Cardiac septum (tissue), 1 donor: ENCODE measurements around a stretch of chr12.

DNA sequence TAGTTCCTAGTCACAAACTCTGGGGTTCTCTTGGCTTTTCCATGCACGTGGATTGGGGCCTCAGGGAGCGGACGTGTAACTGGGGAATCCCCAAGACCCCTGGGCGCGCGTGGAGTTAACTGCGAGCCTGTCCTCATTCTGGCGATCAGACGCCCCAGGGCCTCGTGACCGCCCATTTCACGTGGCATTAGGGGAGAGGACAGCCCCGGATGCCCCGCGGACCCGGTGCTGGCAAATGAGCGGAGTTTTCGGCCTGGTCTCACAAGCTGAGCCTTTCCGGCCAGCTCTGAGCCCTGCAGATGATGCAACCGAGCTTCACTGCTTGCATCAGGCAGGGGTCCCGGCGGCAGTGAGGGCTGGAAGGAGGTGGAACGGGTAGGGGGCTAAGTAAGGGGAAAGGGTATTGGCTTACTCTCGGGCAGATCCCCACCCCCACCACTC is 379 bp downstream of the SHMT2 start:
- PRO-cap, result bidirectional peak, plus-strand start at position 264 of the sequence, minus-strand start at position 140 of the sequence

- PRO-cap, result bidirectional peak, plus-strand start at chr12:57242578, minus-strand start at chr12:57242441
These were observed 5.4 kb upstream of the NDUFA4L2 start for GRCh38 chr12:57242017-57242991.

DNA sequence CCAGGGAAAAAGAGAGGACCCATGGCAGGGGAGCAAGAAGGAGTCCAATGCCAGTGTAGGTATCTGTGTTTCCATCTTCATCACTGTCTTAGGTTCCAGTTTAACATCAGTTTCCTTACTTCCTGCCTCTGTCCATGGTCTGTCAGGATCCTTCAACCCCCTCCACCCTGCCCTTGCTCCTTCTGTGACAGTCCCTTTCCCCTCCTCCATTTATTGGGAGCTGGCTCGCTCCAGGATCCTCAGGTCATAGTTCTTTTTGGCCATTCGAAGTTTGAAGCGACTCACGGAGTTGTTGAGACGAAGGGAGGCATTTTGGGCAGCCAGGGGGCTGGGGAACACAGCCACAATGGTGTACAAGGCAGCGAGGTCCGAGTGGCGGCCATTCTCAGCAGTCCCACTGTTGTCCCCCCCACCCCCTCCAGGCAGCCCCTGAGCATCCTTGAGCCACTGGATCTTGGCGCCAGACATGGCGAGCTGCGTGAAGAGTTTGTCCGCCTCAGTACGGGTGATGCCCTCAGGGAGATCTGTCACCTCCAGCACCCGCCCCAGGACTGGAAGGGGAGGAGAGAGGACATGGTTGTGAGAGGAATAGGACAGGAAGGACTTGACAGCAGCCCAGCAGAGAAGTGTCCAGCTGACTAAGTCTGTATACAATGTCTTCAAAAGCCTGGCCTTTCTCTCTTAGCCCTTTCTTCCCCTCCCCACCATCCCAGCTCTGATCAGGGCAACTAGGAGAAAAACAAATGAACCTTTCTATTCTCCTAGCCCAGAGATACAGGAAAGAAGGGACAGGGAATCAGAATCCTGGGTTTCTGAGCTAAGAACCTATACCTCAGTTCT is 3.8 kb upstream of the STAC3 start:
- PRO-cap, result no peak

DNA sequence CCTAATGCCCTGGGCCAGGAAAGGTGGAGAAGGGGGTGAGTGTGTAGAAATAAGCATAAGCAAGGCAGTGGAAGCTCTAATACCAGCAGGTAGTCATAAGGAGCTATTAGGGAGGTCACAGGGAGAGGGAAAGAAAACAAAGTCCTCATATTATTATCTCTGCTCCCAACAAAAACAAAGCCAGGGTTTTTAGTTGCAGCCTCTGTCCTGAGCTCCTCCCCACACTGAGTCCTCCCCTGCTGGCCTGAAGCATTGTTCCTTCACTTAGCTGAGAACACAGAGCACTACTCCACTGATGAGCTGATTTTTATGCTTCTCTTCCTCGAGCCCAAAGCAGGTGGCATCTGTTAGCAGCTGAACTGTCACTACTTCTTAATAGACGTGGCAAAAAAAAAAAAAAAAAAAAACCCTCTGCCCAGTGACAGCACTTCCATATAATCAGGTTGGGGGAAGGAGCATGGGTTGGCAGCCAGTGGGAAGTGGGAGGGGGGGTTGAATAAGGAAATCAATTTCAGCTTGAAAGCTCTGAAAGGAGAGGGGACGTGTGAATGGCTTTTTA is 10.5 kb upstream of the STAC3 start:
- PRO-cap, result bidirectional peak, plus-strand start at position 222 of the sequence, minus-strand start at position 226 of the sequence; unidirectional peak, minus-strand start at position 346 of the sequence

DNA sequence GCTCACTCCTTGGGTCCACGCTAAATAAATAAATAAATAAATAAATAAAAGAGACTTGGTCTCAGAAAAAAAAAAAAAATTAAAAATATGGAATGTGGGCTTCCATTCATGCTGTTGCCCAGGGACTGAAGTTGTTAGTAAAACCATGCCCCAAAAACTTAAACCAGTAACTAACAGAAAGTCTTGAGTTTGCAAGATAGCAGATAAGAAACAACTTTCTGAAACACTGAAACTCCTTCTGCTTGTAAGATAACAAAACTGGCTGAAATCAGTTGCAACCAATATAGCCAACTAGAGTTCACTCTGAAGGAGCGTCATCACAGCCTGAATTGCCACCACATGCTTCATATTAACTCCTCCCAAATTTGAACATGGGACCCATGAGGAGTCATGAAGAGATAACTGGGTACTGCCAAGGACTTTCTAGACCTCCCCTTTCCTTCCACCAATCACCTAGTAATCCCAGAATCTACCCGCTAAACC is 53.7 kb downstream of the R3HDM2 start:
- PRO-cap, result no peak

DNA sequence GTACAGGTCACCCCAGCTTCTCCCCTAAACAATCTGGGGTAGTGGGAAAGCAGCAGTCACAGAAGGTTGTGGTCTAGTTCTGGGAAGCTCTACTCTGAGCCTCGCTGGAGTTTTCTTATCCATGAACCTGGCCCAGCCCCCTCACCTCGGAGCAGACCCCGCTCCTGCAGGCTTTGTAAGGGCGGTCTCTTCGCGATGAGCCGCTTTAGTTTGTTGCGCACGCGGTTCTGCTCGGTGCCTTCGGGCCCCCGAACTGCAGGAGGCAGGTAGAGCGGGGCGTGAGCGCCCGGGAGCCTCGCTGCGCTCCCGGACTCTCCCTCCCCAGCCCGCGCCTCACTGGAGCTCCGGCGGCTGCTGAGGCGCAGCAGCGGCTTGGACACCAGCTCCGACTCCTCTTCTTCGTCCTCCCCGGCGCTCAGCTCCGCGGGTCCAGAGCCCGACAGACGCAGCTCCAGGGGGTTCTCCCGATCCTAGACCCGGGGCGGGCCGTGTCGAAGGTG is 4.5 kb downstream of the ARHGAP9 start:
- PRO-cap, result no peak

GRCh38 chr12:57519770-57520355 is 451 bp downstream of the DDIT3 start:
- PRO-cap, result no peak

DNA sequence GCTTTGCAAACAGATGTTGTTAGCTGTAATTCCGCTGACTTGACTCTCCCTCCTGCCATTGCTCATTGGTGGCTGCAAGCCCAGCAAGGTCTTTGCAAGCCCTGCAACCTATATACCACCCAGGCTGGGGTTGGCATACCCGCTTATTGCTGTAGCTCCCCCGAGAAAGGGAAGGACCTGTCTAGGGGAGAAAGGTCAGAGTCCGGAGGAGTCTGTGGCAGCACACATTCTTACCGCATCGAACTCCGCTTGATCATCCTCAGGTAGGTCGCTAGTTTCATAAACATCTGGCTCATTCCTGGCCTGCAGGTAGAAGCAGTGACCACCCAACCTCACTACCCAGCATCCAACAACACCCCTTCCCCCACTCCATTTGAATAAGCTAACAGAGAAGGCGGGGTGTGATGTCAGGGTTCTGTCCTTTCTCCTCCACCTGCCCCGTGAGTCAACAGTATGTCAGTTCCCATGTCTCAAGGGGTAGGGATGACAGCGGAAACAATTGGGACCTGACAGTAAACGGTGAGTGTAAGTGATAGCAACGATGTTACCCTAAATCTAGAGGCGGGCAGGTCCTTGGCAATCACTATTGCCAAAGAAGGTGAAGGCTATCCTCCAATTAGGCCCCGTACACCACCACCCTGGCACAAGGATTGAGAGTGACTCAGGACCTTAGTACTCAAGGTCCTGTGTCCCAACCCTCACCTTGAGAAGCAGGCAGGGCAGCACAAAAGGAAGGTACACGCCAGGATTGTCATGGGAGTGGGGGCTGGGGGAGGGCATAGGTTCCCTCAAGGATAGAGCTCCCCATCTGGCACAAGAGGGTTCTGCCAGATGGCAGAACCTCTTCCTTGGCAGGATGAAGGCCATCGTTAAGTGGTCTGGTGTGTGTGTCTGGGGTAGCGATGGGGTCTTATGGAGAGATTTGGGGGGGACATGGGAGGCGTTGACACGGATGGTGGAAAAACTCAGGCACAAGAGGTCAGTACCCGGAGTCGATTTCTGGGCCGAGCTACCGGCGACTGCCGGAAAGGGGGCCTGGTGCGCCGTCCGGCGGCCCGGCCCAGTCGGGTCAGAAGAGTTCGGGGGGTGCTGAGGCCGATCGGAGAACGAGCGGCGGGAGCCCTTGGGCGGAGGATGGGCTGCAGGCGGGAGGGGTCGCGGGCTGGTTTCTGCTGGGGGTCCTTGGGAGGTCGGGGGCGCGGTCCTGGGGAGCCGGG is 790 bp downstream of the DCTN2 start:
- PRO-cap, result no peak

DNA sequence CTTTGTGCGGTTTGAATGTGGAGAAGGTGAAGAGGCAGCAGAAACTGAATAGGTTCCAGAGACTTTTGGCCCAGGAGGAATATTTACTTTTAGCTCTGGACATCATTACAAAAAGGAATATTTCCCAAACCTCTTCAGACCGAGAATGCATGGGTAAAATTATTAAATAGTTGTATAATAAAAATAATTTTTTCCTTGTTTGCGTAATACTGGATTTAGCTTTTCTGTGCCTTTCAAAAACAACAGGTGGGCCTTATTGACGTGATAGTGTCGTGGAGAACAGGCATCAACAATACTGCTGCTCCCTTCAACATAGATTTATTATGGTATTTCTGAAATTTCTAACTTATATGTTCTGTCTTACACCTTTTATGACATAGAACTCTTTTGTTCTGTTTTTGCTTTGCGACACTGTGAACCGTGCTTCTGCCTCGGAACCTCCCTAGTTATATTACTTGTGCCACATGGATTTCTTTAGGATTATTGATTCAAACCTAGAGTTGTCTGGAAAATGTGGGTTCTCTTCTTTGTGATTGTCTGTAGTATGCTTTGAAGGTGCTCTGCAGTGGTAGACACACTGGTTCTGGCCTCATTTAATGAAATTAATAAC is 14.1 kb downstream of the TSFM start:
- PRO-cap, result no peak

DNA sequence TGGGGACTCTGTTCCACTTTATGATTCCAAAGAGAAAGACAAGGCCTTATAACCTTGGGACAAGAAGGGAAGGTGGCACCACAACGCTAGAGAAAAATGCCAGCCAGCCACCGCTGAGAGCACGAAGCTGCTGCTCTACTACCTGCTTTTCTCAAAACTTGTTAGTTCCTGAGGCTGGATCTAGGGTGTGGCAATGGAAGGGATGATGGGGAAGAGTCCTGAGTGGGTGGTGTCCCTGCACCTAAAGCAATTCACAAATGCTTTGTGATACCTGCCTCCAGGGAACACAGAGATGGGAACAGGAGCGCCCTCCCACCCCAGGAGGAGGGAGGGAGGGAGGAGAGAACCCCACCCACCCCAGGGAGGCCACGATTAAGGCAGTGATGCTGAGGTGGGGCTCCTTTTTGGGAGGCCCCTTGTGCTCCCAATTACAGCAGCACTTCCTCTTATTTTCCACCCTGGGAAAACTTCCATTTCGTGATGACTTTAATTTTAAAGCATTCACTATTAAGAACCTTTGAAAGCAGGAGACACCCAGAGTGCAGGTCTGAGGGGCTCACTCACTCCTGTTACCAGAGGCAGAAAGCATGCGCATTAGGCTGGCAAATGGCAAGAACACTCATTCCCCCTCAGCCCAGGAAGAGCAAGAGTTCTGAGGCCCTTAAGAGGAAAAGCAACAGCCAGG is 3.4 kb upstream of the AVIL start:
- PRO-cap, result no peak

DNA sequence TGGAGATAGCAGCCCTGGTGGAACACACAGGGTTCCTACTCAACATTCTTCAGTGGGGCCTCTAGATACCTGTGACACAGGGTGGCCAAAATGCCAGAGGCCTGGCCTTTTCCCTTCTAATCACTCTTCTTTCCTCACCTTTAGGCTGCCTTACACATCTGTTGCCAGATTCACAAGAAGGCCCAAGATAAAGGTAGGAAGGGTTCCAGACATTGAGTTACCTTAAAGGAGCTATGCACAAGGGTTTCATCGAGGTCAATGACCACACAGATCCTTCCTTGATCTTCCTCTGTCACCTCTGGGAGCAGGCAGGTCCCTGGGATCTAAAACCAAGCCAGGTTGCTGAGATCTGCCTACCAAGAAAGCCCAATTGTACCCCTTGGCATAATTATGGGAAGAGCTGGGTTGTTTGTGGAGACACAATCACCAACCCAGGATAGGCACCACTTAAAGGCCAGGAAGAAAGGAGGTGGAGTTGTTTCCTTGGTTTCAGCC is 8.3 kb upstream of the AVIL start:
- PRO-cap, result no peak

DNA sequence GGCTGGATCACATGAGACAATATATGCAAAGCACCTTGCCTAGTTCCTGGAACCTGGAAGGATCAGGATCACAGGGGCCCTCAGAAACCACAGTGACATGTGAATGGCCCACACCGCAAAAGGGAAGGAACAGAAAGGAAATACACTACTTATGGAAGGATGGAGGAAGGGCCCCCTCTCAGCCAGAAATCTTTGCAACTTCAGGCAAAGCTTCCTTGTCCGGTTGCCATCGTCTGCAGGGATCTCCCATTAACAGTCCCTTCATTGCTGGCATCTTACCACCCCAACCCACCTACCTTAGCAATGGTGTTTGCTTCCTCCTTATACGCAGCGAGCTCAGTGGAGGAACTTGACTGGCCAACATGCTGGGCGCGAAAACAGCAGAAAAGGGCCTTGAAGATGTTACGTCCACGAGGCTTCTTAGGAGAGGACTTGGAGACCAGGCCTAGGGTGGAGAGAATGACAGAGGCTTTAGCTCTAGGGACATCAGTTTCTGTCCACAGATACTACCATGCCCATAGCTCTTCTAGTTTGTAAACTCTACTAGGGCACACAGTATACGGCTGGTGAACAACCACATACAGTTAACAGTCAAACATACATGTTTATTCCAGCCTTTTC is 10.7 kb upstream of the AVIL start:
- PRO-cap, result no peak

DNA sequence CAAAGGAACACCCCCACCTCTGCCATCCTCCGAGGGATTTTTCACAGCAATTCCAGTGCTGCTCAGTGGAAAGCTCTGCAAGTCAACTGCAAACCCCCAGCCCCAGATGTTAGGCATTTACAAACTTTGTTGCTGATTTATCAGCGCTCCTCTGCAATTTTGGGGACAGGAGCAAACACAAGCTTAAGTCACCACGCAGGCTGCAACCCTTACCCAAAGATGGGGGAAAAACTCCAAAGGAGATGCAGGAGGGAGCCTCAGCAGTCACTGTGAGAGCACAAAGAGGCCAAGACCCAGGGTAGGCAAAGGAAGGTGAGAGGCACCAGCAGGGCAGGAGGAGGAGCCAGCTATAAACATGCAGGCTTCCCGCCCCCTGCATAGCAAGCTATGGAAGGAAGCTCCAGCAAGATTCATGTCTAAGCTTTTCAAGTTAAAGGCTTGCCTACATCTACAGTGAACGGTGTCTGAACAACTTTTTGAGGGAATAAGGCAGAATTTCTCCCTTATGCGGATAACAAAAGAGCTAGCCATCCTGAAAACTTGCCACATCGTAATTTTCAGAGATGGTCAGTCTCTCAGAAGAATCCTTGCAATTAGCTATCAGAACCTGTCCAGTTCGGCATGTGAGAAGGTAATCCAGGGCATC is 4.0 kb downstream of the CTDSP2 start:
- PRO-cap, result no peak

DNA sequence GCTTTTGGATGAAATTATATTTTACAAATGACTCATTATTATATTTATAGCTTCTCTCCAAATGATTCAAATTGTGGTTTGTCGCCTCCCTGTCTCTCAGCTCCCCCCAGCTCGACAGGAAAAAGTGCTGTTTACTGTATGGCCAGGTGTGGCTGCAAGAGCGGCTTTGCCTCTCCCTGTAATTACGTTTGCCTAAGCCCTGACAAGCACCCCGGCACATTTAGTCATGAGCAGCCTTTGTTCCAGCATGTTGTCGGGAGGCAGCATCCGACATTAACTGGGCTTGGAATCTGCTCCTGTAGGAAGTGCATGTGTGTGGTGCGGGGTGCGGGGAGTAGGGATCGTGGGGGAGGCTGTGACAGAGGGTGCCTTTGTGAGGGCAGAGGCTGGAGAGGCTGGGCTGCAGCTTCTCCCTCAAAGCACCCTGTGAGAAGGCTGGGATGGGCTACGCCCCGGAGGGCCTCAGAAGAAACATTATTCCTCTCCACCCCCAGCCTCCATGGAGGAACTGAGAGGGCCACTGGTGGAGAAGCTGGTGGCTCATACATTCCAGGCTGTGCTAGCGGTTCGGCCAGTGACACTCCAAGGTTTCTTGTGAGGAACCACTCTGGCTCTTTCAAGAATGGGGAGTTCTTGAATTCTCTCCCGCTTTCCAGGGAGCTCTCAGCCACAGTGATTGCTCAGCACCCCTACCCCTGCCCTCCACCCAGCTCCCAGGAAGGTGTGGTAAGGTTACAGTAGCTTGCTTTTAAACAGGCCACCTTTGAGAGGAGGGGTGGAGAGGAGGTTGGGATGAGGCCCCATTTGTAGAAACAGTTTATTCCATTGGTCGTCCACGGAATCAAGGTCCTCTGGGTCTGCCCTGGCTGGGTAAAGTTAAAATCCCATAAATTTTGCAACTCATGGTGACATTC is 42.2 kb upstream of the CTDSP2 start:
- PRO-cap, result bidirectional peak, plus-strand start at position 99 of the sequence, minus-strand start at position 154 of the sequence; unidirectional peak, minus-strand start at position 594 of the sequence

DNA sequence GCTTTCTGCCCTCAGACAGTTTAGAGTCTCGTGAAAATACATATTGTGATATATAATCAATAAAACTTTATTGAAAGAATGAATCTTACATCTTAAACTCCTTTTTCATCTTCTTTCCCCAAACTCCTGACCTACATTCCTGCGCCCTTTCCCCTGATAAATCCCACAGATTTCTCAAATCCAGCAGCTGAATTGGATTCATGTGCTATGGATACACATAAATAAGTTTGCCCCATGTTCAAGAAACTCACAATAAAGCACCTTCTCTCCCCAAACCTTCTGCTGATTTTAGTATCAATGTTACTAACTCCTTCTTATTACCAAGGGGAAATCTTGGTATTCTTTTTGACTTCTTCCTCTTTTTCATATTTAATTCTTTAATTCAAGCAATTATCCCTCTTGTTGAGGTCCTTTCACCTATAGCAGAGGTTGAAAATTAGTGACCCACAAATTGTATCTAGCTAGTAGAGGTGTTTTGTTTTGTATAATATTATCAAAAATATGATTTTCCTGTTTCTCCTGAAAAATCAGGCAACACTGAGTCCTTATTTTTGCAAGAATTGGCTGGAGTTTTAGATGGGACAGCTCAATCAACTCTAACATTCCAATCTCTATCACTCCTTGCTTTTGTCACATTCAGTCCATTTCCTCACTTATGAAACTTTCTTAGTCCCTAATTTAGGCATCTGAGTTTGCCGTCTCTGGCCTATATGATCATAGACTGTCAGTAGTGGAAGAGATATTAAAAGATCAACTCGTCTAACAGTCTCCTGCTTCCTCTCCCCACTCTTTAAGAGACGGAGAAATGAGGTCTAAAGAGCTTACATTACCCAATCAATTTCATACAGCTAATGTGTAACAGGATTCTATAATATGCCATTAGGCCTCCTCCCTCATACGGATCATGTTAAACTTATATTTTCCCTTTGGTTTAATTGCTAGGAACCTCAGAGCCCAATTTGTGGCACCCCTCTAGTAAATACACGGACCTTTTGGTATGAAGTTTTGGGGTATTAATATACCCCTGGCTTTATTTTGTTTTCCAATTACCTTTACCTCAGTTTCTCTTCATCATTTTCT is 6.8 kb upstream of the ATP23 start:
- PRO-cap, result no peak

GRCh38 chr12:58364681-58365143 is 423.3 kb downstream of the ATP23 start:
- PRO-cap, result no peak

- PRO-cap, result no peak
These were observed 484.0 kb downstream of the ATP23 start for GRCh38 chr12:58425267-58425933.

DNA sequence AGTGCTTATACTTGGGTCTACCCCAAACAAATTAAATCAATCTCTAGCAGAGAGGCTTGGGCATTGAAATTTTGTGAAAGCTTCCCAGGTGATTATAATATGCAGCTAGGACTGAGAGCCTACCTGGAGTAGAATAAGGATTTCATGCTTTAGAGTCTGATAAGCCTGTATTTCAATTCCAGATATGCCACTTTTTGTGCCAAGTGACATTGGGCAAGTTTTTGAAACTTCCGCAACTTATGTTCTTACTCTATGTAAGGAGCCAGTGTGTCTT is 159.8 kb upstream of the LRIG3 start:
- PRO-cap, result no peak

GRCh38 chr12:59736917-59737219 is 141.0 kb downstream of the SLC16A7 start:
- PRO-cap, result no peak

DNA sequence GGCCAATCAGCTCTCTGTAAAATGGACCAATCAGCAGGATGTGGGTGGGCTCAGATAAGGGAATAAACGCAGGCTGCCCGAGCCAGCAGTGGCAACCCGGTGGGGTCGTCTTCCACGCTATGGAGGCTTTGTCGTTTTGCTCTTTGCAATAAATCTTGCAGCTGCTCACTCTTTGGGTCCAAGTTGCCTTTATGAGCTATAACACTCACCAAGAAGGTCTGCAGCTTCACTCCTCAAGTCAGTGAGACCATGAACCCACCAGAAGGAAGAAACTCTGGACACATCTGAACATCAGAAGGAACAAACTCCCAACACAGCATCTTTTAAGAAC is 674.5 kb downstream of the SLC16A7 start:
- PRO-cap, result no peak